Smooth muscle cell (in vitro differentiated cells): ENCODE data around the gene MAB21L2.

DNA sequence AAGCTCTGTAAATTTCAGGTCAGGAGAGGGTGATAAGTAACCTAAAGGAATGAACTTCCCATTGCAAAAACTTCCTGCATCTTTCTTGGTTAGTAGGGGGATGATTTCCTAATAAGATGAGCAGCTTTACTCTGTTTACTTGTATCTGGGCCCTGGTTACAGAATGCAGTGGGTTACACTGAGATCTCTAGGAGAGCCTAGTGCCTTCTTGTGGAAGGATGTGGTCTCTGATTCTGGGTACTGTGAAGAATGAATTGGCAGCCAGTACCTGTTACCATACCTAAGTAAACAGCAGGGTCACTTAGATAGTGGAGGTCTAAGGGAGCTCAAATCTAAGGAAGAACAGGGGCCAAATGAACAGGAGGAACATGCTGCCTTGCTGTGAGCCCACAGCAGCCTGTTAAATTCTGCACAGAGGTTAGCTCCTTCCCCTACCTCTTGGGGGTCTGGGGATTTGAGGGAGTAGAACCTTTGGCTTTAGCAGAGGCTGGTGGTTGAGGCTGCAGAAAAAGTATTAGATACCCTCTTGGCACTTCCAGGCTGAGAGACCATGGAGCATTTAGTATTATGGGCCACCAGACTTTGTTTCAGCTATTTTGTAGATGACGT, 320.7 kb downstream of the ARHGAP10 start:
- RAMPAGE, long total RNA, result no peak

GRCh38 chr4:148053265-148053924, 321.5 kb downstream of the ARHGAP10 start:
- RAMPAGE, long total RNA, result no peak

- RAMPAGE, long total RNA, result no peak
These were observed 131.2 kb downstream of the NR3C2 start for GRCh38 chr4:148310761-148311589.

GRCh38 chr4:148425797-148426511, 16.3 kb downstream of the NR3C2 start:
- RAMPAGE, long total RNA, result no peak

DNA sequence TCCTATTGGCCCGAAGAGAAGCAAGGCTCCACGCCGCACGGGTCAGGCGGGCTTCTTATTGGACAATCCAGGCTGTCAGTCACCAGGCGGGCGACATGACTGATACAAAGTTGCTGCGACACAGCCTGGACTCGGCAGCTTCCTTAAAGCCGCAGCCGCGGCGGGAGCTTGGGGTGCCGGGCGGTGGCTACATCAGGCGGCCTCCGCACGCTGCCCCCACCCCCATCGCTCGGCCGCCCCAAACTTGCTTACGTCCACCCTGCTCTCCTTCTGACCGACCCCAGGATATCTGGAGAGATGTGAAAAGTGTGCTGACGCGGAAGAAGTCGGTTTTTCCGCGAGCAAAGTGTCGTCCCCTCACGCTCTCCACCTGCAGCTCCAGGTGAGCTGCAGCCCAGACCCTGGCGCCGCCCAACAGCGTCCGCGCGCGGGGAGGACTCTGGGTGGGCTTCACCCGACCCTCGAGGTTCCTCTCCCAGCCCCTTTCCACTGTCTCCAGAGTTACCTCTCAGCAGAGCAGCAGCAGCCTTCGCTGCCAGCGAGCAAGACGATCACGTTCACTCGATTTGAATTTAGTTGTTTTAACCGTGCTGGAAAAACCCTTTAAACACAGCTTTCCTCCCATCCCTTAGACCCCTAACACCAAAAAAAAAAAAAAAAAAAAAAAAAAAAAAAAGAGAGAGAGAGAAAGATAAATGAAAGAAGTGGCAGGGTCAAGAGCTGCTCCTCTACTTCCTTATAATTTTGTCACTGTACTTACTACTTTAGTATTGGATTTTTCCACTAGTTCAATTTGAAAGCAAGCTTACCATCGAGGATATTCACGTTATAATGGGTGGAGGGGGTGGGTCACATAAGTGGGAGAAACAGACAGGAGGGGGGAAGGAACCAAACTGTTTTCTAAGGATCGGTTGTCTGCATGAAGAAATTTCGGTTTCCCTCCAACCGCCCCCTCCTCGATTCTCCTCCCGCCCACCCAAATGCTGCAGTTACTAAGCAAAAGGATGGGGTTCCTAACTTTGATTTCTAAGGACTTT, 683 bp upstream of the NR3C2 start:
- RAMPAGE, long total RNA, result no peak

- RAMPAGE, long total RNA, result no peak
These were observed 340.0 kb upstream of the NR3C2 start for GRCh38 chr4:148782191-148782650.

GRCh38 chr4:148794989-148795665, 352.9 kb upstream of the NR3C2 start:
- RAMPAGE, long total RNA, result no peak

DNA sequence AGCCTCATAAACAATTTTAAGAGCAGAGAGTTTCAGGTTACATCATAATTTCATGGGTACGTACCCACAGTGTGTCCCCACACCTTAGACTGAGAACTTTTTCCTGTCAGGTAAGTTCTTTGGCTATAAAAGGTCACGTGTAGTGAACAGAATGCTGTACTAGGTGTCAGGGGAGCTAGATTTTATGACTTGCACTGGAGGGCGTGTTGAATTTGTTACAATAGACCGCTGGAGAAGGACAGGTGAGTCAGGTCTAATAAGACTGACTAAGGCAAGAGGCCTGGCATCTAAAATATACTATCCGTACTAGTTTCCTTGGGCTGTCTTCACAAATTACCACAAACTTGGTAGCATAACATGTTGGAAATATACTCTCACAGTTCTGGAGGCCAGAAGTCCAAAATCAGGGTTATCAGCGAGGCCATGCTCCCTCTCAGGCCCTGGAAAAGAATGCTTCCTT, 511.9 kb upstream of the NR3C2 start:
- RAMPAGE, long total RNA, result no peak

DNA sequence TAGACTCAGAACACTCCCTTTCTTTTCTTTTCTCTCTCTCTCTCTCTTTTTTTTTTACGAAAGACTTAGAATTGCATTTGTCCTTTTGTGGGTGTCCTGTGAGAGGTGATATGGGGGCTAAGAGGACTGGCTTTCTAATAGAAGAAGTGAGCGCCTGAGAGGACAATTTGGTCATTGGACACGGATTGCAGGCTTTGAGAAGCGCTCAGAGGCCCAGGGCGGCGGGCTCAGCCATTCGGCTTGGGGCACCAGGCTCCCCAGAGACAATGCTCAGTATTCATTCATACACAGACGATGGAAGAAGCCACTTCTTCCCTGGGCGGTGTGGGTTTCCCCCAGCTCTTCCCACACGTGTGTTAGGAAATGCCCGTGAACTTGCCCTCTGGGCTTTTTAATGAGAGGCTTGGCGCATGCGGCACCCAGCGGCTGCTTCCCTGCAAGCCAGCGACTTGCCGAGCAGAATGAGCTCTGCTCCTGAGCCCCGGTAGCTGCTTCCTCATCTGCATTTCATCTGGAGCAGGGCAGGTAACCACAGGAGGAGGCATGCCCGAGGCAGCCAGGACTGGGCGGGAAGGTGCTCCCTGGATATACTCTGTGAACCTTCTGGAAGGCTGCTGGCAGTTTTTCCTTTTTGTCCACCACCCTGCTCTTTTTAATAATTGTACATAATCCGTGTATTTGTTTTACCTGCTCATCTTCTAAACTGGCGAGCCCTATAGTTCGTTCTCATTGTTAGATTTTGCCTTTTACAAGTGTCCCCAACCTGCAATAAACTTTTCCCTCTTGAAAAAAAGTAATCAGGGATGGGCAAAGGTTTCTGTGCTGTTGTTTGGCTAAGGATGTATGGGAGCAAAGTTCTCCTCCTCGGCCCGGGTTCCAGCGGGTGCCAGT, 178.6 kb downstream of the DCLK2 start:
- RAMPAGE, long total RNA, result no peak

DNA sequence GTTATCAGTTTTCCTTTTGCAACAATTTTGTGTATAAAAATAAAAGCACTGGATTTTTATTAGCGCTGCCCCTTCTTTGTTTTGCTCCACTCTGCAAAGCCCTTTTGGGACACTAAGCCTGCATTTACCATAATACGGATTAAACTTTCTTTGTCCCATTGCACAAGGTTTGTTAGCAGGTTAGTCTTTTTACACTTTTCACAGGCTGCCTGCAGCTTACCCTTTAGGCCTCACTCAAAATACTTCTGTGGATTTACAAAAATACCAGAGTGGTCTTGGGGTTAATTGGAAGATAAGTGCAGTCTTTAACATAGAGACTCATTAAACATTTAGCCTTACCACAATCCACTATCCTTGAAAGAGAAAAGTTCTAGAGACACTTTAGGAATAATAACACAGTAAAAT, 35.6 kb upstream of the MAB21L2 start:
- RAMPAGE, long total RNA, result no peak

- RAMPAGE, long total RNA, result no peak
These were observed 3.1 kb upstream of the MAB21L2 start for GRCh38 chr4:150578534-150579468.

DNA sequence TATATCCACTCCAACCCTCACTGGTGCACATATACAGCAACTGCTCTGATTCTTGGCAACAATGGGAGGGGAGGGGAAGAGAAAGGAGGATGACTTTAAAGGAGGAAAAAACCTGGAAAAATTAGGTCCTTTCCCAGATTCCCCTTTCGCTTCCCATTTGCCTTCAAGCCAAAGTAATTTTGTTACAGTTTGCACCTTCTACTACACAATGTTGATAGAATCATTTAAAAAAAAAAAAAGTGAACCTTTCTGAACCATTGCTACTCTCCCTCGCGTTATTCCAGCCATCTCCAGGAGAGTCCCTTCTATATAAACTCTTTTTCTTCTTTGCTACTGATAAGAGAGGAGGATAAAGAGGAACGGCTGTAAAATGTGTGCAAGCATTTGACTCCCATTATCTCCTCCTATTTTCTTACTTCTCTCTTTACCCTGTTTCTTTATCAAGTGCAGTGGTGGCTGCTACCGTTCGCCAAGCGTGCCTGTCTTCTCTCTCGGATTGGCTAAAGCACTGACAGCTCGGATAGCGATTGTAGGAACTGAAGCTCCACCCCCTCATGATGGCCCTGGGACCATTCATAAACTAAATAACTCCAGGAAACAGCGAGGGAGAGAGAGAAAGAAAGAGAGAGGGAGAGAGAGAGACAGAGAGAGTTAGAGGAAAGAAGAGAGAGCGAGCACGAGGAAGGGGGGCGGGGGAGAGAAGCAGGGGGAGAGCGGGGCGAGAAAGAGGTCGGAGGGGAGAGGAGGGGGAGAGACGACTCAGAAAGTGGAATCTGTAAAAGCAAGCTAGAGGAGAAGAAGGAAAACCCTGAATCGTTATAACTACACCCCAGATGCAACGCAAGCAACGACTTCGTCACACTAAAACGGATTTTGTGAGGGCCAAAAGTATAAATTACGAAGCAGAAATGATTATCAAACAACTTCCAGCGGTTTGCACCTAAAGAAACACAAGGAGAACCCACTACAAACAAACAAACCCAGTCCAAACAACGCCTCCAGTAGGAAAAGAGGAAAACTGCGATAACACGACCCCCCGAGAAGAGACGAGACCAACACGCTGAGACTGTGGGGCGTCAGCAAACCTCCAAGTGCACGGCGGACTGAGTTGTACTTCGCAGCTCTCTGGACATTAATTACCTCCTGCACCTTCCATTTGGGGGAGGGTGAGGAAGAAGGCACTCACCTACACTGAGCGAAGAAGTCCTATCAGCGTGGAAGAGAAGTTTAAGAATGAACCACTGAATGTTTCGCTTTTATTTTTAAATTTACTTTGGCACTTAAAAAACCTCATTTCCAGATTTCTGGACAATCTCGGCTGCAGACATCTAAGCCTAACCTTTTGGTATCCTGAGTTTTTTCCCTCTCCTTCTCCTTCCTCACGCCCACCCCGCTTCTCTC, at the start of gene MAB21L2:
TSS of gene MAB21L2 (plus strand) at position 832 of the 1,401 bp plus-strand sequence.
- RAMPAGE, long total RNA, result no peak

- RAMPAGE, long total RNA, result no peak
These were observed 141.0 kb downstream of the MAB21L2 start for GRCh38 chr4:150722848-150723493.

DNA sequence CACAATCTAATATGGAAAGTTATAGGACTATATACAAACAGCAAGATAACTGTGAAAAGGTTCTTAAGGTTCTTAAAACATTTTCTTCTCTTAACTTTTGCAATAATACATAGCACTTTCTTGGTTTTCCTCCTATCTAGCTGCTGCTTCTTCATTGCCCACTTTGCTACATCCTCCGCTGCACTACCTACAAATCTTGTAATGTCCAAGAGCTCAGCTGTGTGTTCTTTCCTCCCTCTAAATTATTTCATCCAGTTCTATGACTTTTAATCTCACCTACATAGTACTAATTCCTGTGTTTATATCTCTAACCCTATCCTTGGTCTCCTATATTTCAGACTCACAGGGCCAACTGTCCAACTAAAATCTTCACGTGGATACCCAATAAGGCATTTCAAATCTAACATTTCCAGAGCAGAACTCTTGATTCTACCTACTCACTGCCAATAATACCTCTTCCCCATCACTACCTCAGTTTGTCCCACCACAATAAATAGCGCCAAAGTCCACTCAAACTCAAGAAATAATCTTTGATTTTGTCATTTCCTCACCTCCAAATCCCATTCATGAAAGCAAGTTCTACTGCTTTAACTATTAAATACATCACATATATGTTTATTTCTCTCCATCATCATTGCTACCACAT, 165.7 kb downstream of the MAB21L2 start:
- RAMPAGE, long total RNA, result no peak

DNA sequence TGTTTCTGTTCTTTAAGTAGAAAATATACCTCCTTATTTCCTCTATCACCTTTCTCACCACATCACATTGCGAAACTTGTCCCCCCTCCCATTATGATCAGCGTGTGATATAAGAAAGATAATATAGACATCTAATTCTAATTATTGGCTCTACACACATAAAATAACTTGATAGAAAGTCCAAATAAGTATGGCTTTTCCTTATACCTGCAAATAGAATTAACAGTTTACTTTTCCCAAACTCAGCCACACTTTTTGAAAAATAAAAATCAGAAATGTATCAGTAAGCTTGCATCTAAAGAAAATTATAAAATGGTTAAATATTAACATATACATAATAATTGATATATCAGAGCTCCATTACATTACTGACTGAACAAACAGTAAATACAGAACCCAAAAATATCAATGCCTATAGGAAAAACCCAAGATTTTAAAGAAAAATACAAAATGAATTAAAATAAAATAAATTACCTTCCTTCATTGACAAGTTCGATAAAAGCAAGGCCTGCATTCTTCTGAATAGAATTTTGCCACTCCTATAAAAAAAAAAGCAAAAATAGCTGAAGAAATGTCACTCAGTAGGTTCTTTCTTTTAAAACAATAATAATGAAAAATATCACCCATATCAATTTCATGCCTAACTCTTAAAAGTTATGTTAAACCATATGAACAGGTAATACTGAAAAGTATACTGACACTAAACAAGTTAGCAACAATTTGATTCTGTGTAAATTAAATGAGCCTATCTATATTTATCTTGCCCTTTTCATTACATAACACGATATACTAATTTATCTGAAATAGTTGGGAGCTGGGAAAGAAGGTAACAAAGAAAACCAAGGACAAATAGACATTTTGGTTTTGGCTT, 179.6 kb downstream of the MAB21L2 start:
- RAMPAGE, long total RNA, result no peak

- RAMPAGE, long total RNA, result no peak
These were observed 18.1 kb downstream of the RPS3A start for GRCh38 chr4:151117490-151117892.

DNA sequence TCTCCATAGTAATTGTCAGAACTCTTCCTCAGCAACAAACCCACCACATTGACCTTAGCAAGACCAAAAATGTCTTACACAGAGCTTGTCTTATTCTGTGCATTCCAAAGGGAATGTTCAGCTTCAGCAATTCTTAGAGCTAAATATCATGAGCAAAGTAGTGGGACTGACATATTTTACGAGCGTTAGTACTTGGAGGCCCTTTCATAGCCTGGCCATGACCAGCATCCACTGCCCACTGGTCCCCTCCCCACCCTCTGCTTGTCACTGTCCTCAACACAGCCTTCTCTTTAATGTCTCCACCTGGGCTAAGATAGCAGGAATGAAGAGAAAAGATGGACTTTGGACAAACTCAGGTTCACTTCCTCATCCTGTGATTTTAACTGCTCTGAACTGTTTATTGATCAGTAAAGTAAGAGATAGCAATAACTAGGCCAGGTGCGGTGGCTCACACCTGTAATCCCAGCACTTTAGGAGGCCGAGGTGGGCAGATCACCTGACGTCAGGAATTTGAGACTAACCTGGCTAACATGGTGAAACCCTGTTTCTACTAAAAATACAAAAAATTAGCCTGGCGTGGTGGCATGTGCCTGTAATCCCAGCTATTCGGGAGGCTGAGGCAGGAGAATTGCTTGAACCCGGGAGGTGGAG, 15.6 kb upstream of the SH3D19 start:
- RAMPAGE, long total RNA, result no peak

- RAMPAGE, long total RNA, result no peak
These were observed 6.5 kb upstream of the FHIP1A start for GRCh38 chr4:151402411-151402859.

DNA sequence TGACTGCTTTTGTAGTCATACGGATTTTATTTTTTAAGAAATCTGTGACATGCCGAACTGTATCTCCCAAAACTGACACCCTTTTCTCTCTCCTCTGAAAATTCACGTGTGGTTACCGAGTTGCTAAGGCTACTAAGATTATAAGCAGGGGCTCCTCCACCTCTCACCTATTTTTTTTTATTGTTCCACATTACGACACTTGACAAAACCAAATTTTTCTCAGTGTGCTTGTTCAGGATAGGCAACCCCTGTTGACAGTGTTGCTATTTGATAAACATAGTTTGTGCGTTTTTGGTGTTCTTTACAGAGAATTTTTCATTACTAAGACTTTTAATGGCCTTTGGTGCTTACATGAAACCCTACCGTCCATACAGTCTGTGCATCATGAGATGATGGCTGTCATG, 105.3 kb downstream of the GATB start:
- RAMPAGE, long total RNA, result no peak

GRCh38 chr4:151760281-151760878, 427 bp downstream of the GATB start:
- RAMPAGE, long total RNA, result no peak